ReNcell CX (cell line): ENCODE measurements around a stretch of chr16.

- PRO-cap = no peak
These were observed 176.9 kb downstream of the FOXL1 start for GRCh38 chr16:86755286-86755687.

- PRO-cap = no peak
These were observed 246.3 kb downstream of the FOXL1 start for GRCh38 chr16:86824504-86825290.

DNA sequence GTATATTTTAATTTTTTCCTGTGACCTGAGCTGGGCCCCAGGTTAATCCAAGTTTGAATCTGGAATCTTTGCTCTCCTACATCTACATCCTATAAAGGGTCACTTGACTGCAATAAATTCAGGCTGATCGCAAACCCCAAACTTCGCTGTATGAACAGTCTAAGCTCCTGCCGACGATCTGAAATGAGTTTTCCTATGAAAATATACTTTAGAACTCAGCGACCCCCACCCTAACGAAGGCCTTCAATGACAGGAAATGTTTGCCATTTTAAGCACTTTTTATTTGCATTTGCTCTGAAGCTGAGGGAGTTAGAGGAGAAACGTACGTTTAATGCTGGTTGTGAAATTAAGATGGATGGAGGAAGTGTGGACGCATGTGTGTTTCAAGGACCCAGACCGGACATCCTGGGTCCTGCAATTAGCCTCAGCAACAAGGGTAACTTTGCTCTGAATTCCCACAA, 252.0 kb downstream of the C16orf95 start:
- PRO-cap = no peak

DNA sequence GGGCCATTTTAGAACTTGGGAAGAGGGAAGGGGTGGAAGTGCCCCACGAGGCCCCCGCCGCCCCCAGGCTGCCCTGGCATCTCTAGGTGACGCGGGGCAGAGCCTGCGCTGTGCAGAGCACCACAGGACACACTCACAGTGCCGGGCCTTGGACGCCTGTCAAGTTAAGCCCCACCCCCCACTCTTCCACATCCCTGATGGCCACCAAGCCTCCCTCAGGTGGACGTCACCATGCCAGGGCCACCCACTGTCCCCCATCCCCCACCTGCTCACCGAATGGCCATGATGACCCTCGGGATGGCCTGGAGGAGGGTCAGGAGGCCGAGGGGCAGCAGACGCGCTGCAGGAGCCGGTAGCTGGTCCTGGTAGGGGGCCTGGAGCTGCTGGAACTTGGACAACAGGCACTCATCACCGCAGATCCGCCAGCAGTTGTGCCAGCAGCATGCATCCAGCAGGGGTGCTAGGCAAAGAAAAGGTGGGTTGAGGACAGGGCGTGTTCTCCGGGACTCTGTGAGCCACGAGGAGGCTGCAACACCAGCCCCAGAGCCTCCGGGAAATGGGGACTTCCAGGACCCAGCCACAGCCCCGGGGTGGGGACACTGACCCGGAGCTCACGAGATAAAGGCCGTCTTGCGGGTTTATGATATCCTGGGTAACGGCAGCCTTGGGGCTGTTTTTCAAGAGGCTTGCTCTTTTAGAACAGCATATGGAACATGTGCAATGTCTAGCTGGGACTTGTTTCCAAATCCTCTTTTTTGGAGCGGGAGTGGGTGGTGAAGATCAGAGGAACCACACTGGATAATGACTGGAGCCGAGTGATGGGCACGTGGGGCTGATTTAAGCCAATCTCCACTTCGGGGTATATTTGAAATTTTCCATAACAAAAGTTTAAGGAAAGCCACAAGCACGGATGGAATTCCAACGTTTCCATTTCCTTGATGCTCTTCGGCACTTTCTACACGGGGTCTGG, 11.5 kb downstream of the C16orf95 start:
- PRO-cap = no peak

- PRO-cap = no peak
These were observed 11.6 kb upstream of the C16orf95 start for GRCh38 chr16:87328455-87329467.

GRCh38 chr16:87382853-87383648, 525 bp downstream of the FBXO31 start:
- PRO-cap = no peak

DNA sequence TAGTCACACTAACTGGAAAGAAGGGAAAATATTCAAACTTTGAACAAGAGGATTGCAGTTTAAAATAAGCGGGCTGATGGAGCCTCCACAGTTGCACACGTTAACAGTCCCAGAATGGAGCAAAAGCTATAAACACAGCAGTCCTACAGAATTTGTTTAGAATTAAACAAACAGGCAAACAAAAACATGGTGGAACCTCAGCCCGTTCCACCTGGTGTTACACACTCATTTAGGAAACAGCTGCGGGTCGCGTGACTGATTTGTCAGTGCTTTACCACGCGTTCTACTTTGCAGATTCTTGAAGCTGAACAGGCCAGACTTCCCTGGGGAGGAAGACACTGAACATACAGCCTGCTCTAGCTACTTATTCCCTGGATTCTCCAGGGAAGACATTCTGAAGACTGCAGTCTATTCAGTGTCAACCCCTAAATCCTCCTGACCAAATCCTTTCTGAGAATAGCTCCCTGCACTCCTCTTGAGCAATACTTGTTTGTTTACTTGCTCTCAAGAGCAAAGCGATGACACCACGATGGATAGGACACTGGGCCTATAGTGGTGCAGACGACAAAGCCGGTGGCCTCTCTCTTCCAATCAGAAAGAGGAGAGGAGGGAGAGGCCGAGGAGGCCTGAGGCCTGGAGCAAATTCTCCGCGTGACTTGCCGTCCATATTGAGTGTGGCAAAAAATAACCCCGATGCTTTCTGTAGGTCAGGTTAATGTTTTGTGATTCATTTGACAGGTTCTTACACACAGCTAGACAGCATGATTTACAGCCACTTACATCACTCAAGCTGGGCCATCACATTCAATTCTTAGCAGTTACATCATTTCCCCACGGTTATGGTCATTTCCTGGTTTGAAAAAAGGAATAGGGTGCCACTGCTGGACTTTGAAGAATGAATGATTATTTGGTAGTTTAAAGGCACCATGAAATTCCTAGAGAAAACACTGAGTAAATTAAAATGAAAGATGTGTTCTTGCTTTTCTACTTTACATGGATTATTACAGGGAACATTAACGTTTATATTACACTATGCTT, 3.9 kb upstream of the MAP1LC3B start:
- PRO-cap = bidirectional peak, plus-strand start at position 652 of the sequence, minus-strand start at position 446 of the sequence

DNA sequence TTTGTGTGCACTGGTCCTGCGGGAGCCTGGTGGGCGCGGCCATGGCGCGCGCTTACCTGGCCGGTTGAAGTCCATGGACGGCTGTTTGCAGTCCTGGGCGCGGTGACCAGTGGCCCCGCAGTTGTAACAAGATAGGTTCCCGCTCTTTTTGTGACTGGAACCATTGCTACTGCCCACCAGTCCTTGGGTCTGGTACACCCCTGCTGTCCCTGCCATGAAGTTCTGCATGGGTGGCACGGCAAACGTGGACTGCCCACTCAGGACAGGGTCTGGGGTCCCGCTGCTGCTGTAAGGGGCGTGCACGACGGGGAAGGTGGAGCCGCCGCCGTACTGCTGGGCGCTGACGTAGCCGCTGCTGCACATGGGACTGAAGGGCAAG, 19.3 kb downstream of the MAP1LC3B start:
- PRO-cap = no peak

GRCh38 chr16:87599060-87599588, 3.2 kb upstream of the JPH3 start:
- PRO-cap = no peak

DNA sequence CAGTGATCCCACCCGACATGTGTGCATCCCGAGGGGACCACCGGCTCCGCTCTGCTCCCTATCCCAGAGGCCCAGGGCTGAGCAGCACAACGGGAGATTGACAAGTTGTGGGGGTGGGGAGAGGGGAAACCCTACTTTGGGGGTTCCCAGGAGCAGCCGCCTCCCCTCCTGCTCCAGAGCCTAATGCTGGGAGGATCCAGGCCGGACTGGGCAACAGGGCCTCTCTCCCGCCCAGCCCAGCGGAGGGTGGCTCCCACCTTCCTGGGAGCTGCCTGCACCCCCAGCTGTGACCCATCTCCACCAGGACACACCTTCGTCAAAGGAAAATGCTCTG, 25.5 kb downstream of the KLHDC4 start:
- PRO-cap = no peak

DNA sequence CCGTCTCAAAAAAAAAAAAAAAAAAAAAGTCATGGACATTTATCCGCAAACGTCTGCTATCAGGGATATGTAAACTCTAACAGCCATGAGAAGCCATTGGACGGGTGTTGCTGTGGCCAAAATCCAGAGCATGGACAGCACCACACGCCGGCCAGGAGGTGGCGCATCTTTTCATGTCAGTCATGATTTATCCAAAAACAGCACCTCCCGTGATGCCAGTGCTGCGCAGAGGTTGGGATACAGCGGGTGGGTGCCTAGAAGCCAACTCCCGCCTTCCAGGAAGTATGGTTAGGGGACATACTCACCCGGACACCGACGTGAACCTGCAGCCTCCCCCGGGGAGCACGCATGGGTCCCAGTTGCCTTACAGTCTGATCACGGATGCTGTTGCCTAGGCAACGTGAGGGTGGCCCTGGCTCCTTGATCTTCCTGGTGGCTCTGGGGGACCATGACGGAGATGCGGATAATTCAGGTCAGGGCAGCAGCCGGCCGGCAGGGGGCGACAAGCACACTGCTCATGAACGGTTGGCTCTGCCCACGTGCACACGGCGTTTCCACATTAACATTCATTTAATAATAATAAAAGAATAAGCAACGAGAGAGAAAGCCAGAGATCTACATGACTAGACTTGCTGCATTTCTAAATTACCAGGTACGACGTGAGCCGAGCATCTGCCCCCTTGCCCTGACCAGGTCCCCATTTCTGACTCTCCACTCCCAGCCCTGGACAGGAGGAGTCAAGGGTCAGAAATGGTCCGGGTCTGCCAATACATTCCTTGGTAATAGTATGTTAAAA, 12.0 kb upstream of the KLHDC4 start:
- PRO-cap = no peak

GRCh38 chr16:87829934-87830834, 39.1 kb downstream of the SLC7A5 start:
- PRO-cap = no peak

- PRO-cap = no peak
These were observed 29.2 kb downstream of the SLC7A5 start for GRCh38 chr16:87840155-87840466.

DNA sequence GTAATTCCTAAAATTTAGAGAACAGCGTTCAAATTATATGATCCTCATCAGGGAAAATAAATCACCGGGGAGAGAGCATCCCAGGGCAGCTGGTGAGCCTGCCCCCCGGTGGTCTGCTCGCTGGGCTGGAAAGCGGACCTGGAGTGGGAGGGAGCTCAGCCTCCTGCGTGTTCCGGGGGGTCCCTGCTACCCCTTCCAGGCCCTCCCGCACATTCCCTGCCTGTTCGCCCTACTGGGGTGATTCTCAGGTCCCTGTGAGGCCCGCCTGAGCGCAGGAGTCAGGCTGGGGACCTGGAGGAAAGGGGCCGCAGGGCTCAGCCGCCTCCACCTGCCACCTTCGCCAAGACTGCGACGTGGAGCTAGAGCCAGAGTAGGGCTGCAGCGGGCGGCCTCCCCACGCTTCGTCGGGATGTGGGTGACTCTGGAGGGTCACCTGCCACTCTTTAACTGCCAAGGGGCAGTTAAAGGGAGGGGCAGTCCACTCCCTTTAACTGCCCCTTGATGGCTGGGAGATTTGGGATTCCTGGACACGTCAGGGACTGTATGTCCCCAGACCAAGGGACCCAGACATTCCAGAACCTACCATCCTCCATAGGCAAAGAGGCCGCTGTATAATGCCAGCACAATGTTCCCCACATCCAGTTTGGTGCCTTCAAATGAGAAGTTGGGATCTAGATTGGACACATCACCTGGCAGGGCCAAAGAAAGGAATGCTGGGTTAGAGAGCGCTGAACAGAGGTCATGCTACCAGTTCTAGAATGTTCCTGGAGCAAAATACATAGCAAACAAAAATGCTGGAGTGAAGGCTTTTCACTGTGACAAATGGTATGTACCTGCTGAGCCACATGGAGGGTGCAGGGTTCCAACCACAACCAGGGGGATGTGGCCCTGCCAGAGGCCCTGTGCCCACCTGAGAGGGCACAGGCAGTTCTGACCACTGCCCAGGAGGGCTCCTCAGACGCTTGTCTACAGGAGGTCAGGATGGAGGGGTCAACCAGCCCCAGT, 28.5 kb downstream of the SLC7A5 start:
- PRO-cap = no peak

DNA sequence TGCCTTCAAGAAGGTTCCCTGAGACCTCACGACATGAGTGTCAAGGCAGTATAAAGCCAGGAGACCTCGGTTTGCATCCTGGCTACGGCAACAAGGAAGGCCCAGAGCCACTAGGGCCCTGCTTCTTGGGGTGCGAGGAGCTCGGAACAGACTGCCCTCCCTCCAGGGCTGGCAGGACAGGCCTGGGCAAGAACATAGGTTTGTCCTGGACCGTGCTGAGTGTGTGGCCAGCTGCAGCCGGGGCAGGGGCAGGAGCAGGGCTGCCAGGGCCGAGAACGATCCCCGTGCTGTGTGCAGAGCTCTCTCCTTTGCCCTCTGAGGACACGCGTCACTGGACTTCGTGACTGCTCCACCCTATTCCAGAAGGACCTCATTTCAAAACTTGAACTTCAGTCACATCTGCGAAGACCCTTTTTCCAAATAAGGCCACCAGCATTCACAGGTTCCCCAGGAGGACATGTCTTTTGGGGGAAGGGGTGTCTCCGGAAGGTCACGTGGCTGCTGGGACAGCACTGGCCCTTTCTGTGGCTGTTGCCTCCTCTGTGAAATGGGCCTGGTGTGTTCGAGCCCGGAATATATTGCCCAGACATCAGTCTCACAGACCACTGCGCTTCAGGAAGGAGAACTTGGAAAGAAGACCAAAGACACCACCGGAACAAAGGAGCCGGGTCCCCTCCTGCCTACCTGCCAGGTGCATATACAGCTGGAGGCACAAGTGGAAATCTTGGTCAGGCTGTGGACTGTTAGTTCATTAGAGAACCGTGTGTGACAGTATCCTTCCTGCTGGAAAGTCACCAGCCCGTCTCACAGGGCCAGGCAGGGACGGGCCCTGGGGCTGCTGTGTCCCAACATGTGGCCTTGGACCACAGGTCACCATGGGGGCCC, 27.6 kb downstream of the SLC7A5 start:
- PRO-cap = no peak

- PRO-cap = no peak
These were observed 11.9 kb downstream of the CA5A start for GRCh38 chr16:87924330-87924933.

DNA sequence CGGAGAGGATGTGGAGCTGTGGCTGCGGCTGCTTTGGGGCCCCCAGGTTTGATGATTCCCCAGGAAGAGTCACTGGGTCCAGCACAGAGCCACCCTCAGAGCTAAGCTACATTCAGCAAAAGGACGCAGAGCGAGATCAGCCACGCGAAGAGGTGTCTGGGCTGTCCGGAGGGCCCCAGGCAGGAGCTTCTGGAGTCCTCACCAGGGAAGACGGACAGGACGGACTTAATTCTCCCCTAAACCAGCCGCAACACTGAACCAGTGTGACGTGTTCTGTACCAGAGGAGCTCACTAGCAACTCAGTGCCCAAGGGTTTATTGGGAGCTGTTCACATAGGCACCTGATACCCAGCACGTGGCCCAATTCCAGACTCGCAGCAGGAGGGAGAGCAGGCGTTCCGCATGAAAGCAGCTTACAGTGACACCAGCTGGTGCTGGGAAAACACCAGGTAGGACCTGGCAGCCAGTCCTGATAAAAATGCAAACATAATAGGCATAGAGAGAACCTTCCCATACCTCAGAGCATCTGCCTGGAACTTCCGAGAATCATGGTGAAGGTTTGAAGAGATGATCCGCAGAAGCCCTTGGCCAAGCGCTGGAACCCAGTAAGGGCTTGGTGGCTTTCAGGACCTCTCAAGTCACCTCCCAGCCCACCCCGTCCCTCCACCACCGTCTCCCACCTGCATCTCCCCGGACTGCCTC, 11.0 kb downstream of the CA5A start:
- PRO-cap = no peak

- PRO-cap = no peak
These were observed 10.0 kb downstream of the CA5A start for GRCh38 chr16:87926282-87926786.

GRCh38 chr16:87935981-87936288, 394 bp downstream of the CA5A start:
- PRO-cap = no peak

DNA sequence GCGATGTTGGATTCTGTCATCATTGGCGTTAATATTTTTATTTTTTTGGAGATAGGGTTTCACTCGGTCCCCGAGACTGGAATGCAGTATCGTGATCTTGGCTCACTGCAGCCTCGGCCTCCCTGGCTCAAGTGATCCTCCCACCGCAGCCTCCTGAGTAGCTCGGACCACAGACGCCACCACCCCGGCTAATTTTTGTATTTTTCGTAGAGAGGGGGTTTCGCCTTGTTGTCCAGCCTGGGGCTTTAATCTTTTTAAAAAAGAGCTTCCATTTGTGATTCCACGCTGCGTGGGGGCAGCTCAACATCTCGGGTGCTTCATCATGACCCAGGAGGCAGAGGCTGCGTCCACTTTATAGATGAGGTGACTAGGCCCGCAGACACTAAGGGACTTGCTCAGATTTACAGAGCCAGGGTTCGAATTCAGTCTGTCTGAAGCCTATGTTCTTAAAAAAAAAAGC, 1.5 kb downstream of the BANP start:
- PRO-cap = no peak